M059J (cell line): ENCODE results near the gene RASD2.

DNA sequence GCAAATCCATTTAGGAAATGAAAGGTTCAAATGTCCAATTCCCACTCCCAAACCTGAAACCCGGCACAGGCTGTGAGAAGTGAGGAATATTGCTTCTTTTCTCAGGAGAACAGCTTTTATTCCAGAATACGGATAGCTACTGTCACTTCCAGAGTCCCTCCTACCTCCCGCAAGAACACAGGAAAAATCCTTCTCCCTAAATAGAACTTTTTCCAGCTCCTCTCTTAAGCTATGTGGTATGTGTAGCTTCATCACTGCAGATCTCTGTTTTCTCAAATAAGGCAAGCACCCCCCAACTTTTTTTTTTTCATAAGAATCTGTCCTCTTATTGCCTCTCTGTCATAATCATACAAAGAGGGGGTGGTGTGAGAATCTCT is 126.8 kb downstream of the LARGE1 start:
- RAMPAGE, long total RNA = no peak

GRCh38 chr22:33919046-33919901 is 1.0 kb downstream of the LARGE1 start:
- RAMPAGE, long total RNA = no peak

GRCh38 chr22:33920960-33921127 is 568 bp upstream of the LARGE1 start:
- RAMPAGE, long total RNA = no peak

DNA sequence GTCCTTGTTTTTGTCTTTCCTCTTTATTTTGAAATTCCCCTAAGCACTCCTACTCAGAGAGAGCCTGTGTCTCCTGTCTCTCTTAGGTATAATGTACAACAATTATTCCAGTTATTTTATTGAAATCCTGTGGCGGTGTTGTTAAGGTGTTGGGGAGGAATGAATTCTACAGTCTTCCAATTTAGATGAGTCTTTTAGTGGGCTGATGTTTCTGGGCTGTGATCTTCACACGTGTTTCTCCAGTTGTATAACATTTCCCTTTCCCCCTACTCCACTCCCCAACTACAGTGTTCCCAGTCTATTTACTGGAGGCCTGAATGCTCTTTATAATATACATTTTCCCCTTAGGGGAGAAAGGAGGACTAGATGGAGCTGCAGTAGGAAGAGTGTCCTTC is 485.5 kb upstream of the ISX start:
- RAMPAGE, long total RNA = no peak

DNA sequence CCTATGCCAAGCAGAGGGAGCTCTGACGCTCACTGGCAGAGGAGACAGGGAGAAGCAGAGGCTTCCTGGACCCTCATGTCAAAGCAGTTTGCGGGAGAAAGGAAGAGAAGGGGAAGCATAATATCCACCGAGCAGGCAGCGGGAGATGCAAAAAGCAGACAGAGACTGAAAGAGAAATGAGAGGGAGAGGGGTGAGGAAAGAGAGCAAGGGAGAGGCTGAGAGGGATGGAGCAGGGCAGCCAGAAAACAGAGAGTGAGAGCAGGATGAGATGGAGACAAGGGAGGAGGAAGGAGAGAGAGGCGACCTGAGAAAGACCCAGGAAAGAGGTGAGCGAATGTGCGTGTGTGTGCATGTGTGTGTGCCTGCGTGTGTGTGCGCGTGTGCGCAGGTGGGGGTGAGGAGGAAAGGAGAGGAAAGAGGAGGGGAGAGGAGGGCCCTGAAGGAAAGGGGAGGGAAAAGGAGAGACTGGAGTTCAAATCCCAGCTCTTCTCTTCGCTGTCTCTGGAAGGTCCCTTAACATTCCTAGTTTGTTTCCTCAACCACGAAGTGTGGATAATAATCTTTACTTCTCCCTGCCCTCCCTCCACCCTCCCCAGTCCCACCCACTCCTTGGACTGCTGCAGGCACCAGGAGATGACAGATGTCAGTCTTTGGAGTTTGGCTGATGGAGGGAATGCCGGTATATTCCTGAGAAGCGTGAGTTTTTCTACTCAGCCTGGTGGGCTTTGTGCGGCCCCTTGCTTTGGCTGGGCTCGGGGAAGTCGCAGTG is 67.9 kb downstream of the ISX start:
- RAMPAGE, long total RNA = no peak

- RAMPAGE, long total RNA = no peak
These were observed 6.8 kb downstream of the TOM1 start for GRCh38 chr22:35306326-35307031.

GRCh38 chr22:35353271-35353855 is 27.5 kb upstream of the HMOX1 start:
- RAMPAGE, long total RNA = no peak

GRCh38 chr22:35409841-35410921 is 10.2 kb downstream of the MCM5 start:
- RAMPAGE, long total RNA = no peak

DNA sequence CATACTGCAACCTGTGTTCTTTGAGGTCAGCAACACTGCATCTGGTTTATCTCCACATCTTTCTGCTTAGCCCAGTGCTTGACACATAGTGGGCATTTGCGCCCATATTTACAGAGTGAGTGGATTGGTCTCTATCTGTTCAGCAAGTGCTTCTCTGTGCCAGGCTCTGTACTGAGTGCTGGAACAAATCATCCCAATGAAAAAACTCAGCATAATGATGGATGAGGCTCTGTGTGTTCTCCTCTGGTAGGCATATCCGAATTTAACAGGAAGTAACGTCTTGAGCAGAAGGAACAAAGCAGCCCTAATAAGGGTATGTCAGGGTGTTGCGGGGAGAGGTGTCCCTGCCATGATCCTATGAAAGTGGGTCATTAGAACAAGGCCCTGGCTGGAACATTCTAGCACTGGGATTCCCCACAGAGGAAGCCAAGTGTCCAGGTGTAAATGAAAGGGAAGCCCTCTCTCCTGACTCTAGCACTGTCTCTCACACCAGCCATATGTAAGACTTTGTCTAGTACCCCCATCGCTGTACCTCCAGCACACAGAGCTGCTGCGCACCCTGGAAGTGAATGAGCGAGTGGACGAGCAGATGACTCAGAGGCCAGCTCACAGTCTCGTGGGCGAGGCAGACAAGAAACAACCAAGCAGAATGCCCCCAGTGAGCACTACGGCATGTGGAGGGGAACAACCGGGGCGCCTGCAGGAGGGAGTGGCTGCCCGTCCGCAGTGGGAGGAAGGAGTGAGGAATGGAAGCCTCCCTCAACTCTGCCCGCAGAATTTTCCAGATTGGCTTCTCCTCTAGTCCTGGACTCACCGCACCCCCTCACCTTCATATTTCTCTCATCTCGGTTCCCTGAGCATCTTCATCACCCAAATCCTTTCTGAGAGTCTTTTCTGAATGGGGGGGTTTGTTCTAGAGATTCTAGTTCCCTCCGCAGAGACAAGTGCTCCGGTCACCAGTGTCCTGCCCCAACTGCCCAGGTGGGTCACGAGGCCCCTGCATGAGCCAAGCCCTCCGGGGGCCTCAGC is 46.3 kb downstream of the MCM5 start:
- RAMPAGE, long total RNA = no peak

- RAMPAGE, long total RNA = no peak
These were observed at the start of gene RASD2 for GRCh38 chr22:35540563-35541025. Gene RASD2 (plus strand): TSS chr22:35540831.

DNA sequence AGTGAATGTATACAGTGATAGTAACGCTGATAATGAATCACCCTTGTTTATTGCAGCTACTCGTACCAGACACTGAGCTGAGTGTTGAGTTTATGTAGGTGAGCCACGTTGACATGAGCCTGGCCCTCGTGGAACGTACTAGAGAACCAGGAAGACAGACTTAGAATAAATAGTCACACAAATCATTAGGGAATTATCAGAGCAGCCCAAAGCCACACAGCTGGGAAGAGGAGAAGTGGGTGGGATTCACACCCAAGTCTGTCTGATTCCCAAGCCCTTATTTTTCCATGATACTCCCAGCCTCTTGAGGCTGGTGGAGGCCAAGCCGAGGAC is 34.8 kb downstream of the MB start:
- RAMPAGE, long total RNA = no peak

- RAMPAGE, long total RNA = no peak
These were observed 10.1 kb downstream of the MB start for GRCh38 chr22:35606738-35607654.

GRCh38 chr22:35663390-35663851 is 15.2 kb downstream of the APOL6 start:
- RAMPAGE, long total RNA = no peak

DNA sequence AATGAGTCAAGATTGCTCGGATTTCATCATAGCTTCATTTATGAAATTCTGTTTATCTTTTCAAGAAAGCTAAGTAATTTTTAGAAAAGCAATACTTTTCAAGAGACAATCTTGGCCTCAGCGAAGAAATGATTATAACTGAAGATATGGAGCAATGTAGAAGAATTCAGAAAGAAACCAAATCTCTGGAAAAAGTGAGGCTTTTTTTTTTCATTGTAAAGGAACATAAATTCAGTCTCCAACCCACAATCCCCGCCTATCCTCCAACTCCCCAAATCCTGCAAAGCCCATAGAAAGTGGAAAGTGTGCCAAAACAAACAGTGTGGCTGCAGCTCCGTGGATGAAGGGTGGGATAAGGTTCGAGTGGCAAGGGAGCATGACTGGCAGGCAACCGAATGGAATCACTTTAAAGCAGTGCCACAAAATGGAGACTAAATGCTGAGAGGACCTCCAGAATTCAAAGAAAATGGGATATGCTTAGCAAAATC is 118.1 kb downstream of the APOL5 start:
- RAMPAGE, long total RNA = no peak

DNA sequence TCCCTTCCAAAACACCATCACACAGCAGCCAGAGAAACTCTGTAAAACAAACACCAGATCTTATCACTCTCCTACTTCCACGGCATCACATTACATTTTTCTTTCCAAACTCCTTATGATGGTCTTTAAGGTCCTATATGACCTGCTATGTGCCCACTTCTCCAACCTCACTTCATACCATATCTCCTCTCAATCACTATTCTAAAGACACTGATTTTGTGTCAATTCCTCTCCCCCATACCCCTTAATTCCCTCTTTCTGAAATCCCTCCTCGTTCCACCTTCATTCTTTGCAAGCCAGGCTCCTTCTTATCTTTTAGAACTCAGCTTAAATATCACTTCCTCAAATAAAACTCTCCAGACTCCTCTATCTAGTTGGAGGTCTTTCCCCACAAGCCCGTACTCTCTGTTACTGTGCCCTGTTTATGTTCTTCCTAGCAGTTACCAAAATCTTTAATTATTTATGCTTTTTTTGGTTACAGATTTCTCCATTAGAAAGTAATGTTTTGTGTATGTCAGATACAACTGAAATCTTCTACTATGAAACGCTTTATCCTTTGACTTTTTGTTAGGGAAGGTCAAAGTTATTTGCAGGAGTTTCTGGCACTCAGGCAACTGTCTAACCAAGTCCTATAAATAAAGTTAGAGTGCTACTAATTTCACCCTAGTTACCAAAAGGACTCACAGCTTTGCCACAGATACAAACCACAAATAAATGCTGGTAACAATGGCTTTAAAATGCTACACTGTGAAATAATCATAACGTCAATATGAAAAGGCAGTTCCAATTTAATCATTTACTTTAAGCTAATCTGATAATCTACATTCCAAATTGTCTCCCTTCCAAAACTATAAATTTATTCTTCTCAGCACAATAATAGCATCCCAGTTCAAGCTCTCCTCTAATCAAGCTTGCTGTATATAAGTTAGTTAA is 124.5 kb downstream of the RBFOX2 start:
- RAMPAGE, long total RNA = no peak

DNA sequence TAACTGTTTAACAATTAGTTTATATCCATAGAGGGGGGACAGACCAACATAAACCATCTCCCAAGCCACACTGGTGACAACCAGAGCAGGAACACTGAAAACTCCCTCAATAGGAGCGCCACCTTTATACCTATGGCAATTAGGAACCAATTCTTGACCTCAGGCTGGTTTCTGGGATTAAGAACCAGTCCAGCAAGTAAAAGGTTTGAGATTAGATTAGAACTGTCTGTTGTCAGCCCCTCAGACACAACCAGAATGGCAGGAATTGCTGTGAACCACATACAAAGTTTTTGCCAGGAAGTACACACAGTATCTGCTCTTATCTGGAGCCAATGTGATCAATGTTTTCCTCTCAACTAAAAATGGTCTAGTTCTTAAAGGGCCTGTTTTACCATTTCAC is 55.3 kb downstream of the RBFOX2 start:
- RAMPAGE, long total RNA = no peak

DNA sequence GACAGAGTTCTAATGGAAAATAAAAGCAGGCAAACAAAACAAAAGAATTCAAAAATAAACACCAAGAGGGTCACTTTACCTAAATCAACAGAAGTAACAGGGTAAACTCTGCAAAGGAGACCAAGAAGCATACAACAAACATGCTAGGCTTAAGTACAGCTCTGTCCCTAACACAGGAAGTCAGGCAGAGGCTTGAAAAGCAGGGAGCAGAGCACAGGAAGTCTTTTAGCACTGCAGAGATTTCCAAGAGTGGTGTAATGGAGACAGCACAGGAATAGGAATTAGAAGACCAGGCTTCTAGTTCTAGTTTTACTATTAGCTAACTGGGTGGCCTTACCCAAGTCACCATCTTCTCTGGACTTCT is 1.9 kb downstream of the RBFOX2 start:
- RAMPAGE, long total RNA = no peak

- RAMPAGE, long total RNA = no peak
These were observed 36.8 kb downstream of the APOL3 start for GRCh38 chr22:36123664-36124337.

- RAMPAGE, long total RNA = no peak
These were observed 21.2 kb downstream of the APOL3 start for GRCh38 chr22:36139387-36139684.

DNA sequence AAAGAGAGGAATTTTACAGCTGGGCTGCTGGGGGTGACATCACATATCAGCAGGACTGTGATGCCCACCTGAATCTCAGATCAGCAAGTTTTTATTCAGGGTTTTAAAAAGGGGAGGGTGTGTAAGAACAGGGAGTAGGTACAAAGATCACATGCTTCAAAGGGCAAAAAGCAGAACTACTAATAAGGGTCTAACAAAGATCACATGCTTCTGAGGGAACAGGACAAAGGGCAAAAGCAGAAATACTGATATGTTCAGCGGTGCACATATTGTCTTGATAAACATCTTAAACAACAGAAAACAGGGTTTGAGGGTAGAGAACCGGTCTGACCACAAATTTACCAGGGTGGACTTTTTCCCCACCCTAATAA is 7.8 kb upstream of the APOL4 start:
- RAMPAGE, long total RNA = no peak